PC-3 (cell line): ENCODE results near the gene PITPNA.

- RAMPAGE, long total RNA = no peak
These were observed 6.2 kb downstream of the ABR start for GRCh38 chr17:1173604-1174036.

GRCh38 chr17:1231399-1231799 lies 38.8 kb upstream of the BHLHA9 start:
- RAMPAGE, long total RNA = no peak

- RAMPAGE, long total RNA = no peak
These were observed 44.8 kb downstream of the TRARG1 start for GRCh38 chr17:1324109-1324738.

- RAMPAGE, long total RNA = no peak
These were observed 6.6 kb downstream of the CRK start for GRCh38 chr17:1449538-1449737.

DNA sequence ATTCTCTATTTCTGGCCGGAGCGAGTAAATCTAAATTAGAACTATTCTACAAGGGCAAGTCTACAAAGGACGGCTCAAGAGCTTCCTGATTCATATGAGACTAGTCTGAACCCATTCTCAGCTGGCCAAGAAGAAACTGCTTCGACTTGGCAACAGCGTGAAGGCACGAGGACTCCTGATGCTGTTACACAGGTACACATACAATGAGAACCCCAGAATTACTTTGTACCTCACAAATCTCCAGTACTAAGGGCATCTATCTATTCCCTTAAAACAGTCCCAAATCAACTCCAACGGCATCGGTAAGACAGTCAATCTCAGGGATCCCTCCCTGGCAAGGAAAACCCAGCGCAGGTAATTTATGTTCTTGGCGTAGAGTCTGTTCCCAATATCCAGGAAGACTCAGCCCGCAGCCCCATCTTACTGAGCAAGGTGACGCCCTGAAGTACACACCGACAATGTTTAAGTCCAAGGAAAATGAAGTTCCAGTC lies 1.4 kb downstream of the CRK start:
- RAMPAGE, long total RNA = no peak

DNA sequence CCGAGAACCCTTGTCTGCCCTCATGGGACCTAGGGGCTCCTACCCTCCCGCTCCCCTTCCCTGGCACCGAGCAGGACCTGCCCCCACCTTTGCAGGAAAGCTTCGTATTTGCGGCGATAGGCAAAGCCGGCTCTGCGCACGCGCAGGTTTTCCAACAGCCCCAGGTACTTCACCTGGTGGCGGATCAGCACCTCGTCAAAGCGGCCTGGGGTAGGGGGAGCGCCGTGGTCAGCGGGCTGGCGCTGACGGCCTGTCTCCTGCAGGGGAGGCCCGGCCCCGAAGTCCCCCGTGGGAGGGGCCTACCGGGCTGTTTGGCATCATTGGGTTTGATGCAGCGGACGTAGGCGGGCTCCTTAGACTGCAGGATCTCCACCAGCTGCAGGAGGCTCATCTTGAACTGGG lies 15.8 kb upstream of the CRK start:
- RAMPAGE, long total RNA = no peak

- RAMPAGE, long total RNA = no peak
These were observed 702 bp downstream of the MYO1C start for GRCh38 chr17:1491472-1492495.

DNA sequence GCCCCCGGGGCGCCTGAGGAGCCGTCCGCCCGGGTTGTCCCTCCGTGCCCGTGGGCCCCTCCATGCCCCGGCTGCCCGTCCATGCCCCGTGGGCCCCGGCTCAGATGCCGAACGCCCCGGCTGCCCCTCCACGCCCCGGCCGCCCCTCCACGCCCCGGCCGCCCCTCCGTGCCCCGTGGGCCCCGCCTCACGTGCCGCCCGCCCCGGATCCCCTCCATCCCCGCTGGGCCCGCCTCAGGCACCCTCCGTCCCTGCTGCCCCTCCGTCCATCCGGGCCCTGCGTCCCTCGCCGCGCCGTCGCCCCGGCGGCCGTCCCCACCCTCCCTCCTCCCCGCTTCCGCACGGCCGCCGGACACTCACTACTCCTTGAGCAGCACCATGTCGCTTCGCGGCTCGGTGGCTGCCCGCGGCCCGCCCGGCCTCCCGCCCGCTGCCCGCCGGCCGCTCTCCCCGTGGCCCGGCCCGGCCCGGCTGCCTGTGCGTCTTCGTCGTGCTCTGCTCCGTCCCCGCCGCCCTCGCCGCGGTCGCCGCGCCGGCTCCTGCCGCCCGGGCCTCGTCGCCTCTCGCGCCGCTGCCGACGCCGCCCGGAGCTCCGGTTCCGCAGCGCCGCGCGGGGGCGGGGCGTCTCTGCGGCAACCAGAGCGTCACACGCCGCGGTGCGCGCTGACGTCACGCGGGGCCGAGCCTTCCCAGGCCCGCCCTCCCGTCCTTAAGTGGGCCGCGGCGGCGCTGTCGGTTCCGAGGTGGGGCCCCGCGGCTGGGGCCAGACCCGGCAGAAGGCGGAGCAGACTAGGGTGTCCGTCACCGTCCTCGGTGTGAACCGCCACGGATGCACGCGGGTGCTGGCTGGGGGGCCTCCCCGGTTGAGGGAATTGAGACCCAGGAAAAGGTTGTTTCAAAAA lies at the start of gene PITPNA:
TSS of gene PITPNA (minus strand) at position 612 of the 902 bp plus-strand sequence.
- RAMPAGE, long total RNA = no peak

DNA sequence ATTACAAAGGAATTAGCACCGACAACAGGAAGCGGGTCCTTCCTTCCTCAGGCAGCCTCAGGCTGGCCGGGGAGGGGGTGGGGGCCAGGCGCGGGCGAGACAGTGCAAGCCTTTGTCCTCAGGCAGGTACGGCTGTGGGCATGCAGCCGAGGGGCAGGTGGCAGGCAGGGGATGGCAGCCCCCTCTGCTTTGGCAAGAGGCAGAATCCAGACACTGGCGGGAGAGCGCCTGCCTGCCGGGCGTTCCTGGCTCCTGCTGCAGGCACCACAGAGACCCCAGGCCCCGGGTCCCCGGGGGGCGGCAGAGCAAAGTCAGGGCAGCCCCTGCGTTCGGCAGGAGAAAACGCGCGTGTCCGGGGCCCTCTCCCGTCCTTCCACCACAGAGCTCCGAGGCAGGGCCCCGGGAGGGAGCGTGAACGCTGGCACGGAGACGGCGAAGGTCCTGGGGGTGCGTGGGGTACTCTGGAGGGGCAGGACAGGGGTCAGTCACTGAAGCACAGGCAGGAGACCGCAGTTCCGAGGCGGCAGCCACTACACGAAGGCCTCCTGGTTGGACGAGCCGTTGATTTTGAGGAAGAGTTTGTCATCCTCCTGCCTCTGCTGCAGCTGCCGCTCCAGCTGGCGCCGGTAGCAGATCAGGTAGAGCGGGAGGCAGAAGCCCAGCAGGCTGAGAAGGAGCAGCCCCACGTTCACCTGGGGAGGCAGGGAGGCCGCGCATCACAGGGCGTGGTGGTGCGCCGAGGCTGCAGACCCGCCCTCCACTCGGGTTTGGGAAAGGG lies 12.7 kb upstream of the PITPNA start:
- RAMPAGE, long total RNA = no peak

- RAMPAGE, long total RNA = no peak
These were observed 27.4 kb downstream of the SLC43A2 start for GRCh38 chr17:1601173-1601687.

GRCh38 chr17:1604701-1605566 lies 23.7 kb downstream of the SLC43A2 start:
- RAMPAGE, long total RNA = no peak

DNA sequence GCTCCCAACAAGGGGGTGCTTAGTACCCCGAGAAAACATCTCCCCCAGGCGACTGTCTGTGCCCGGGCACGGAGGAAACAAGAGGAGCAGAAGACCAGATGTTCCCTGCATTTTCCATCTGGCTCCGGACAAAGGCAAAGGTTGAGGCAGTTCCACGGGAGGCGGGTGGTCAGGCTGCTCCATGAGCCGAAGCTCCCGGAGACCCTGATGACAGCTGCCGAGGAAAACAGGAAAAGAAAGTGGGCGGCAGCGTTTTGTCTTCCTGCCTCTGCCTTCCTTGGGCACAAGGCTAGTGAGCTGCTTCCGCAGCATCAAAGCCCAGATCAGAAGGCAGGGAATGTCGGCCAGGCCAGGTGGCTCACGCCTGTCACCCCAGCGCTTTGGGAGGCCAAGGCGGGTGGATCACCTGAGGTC lies 16.3 kb downstream of the SLC43A2 start:
- RAMPAGE, long total RNA = no peak

- RAMPAGE, long total RNA = no peak
These were observed 5.9 kb downstream of the SCARF1 start for GRCh38 chr17:1639536-1640095.

DNA sequence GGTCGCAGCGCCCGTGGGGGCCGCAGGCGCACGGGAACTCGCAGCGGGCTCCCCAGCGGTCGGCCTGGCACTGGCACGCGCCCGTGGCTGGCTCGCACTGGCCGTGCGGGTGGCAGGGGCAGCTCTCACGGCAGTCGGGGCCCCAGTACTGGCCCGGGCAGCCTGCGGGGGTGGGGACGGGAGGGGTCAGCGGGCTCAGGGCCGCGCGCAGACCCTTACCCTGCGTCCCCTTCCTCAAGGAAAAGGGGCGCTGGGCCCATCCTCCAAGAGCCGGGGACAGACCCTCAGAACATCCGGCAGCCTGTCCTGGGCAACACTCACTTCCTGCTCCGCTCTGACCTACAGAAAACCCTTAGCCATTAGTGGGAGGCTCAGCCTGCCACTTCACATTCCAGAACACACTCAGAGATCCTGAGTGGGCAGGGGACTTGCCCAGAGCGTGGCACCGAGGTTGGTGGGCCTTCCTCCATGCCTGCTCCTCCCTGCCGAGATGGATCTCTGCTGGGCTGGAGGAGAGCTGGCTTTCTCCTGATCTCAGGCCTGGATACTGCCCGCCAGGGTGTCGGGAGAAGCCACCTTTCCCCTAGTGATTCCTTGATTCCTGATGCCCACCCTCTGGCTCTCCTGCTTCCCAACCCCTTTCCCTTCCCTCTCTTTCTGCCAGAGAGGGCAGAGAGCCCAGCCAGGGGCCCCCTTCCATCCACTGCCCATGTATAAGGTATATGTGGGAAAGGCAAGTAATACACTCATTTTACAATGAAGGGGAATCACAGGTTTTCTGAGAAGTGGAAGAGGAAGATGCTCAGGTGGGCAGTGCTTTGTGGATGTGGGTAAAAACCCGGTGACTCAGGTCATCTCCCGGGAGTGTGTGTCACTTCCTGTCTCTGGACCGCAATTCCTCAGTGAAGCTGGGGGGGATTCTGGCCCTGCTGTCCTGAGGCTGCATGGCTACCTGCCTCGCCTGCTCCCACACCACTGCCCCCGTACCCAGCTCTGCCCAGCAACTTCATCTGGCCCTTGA lies 1.4 kb downstream of the SCARF1 start:
- RAMPAGE, long total RNA = no peak

- RAMPAGE, long total RNA = no peak
These were observed 443 bp downstream of the RILP start for GRCh38 chr17:1649088-1649758.

DNA sequence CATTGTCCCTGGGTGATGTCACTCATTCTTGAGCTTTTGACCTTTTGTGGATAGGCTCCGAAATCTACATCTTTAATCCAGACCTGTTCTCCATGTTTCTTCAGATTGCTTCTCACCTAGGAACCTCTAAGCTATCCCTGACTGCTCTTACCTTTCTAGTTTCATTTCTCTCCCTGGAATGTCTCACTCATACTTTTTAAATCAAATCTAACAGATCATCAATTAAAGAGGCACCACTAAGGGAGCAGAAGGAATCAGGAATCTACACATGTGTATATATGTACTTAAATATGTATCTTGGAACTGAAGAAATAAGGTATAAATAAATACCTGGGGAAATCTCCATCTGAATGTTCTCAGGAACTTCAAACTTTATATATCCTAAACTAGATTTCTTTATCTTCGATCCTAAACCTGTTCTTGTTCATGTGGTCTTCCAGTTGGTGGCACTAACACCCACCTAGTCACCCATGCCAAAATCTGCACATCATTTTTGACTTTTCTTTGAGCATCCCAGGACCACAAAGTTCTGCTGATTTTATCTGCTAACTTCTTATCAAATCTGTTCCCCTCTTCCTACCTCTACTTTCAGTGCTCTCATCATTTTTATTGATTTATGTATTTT lies 14.7 kb downstream of the PRPF8 start:
- RAMPAGE, long total RNA = no peak

DNA sequence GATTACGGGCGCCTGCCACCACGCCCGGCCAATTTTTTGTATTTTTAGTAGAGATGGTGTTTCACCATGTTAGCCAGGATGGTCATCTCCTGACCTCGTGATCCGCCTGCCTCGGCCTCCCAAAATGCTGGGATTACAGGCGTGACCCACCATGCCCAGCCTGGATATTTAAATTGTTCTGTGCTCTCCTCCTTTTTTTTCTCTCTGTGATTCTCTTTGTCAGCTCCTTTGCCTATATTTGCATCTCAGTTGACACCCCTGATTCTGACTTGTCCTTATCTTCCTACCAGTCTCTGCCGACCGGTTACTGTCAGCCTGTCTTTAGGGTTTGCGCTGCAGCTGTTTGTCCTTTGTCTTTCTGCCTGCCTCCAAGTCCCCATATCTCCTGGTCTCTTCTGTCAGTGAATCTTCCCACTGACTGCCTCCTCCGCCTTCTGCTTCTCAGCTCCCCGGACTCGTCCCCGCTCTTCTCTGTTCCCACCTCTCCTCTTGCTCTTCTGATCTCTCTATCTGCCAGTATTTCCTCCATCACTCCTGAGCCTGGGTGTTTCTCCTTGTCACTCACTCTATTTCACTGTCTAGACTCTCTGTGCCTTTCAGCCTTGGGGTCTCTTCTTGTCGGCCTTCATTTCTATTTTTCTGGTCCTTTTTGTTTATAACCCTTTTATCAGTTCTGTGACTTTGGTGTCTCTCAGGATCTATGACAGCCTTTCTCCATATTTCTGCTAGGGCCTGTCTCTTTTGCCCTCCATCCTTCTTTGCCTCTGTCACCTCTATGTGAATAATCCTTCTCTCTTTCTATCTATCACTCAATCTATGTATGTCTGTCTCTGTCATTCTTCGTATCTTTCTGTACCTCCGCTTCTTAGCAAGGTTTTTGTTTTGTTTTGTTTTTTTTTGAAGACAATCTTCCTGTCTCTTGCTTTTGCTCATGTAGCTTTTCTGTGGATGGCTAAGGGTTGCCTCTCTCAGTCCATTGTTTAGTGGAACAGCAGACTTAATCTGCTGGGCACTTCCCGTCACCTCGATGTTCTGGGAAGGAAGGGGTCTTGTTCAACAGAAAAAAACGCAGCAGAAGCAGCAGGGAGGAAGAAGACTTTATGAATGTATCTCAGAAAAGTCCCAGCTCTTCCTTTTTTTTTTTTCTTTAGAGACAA lies 5.0 kb downstream of the TLCD2 start:
- RAMPAGE, long total RNA = no peak

- RAMPAGE, long total RNA = no peak
These were observed 2.5 kb upstream of the WDR81 start for GRCh38 chr17:1721967-1722445.

DNA sequence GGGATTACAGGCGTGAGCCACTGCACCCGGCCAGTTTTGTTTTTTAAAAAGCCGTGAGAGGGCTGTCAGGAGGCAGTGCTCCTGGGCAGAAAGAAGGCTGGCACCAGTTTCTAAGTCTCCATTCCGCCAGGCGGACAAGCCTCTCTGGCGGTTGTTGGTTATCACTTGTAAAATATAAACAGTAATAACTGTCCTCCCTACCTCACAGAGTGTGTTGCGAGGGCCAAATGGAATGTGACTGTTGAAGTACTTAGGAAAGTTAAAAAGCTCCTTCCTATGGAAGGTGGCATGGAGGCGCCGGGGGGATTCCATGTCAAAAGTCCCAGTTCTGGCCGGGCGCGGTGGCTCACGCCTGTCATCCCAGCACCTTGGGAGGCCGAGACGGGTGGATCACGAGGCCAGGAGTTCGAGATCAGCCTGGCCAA lies 739 bp upstream of the WDR81 start:
- RAMPAGE, long total RNA = no peak

DNA sequence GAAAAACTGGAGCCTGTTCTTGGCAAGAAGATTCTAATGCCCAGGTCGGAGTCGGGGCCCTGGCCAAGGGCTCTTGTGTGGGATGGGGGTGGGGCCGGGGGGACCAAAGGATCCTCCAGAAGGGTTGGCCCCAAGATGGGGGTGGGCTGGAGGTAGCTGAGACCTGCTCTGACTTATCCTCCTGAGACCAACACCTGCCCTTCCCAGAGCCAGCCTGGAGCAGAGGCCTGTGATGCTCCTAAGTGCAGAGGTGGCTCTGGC lies 292 bp downstream of the SERPINF2 start:
- RAMPAGE, long total RNA = no peak